Smooth muscle cell (in vitro differentiated cells): Measurements from ENCODE around the gene MAPK14.

- RAMPAGE, long total RNA, result no peak
Observed at GRCh38 chr6:35328121-35328588, 14.2 kb upstream of the PPARD start.

GRCh38 chr6:35361433-35362043 is 19.2 kb downstream of the PPARD start:
- RAMPAGE, long total RNA, result no peak

DNA sequence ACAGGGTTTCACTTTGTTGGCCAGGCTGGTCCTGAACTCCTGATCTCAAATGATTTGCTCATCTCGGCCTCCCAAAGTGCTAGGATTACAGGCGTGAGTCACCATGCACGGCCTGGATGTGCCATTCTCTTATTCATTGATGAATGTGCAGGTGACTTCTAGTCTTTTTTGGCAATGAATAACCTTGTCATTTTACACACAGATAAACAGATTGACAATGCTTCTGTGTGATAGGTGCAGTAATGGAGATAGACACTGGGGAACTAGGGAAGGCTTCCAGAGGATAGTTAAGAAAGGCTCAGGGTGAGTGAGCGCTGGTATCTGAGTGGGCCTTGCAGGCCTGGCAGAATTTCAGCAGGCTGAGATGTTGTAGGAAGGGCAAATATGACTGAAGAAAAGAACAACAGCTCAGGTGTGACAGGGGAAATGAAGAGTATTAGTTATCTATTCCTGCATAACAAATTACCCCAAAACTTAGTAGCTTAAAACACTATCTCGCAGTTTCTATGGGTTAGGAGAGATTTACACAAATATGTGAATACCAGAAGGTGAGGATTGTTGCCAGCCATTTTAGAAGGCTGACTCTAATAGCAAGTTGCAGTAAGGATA is 23.4 kb downstream of the PPARD start:
- RAMPAGE, long total RNA, result no peak

GRCh38 chr6:35473405-35473603 is 5.1 kb downstream of the RPL10A start:
- RAMPAGE, long total RNA, result no peak

- RAMPAGE, long total RNA, result no peak
Observed at GRCh38 chr6:35473604-35474799, 5.8 kb downstream of the RPL10A start.

GRCh38 chr6:35480824-35481522 is 12.8 kb downstream of the RPL10A start:
- RAMPAGE, long total RNA, result no peak

GRCh38 chr6:35497120-35497703 is 333 bp upstream of the TEAD3 start:
- RAMPAGE, long total RNA, result no peak

DNA sequence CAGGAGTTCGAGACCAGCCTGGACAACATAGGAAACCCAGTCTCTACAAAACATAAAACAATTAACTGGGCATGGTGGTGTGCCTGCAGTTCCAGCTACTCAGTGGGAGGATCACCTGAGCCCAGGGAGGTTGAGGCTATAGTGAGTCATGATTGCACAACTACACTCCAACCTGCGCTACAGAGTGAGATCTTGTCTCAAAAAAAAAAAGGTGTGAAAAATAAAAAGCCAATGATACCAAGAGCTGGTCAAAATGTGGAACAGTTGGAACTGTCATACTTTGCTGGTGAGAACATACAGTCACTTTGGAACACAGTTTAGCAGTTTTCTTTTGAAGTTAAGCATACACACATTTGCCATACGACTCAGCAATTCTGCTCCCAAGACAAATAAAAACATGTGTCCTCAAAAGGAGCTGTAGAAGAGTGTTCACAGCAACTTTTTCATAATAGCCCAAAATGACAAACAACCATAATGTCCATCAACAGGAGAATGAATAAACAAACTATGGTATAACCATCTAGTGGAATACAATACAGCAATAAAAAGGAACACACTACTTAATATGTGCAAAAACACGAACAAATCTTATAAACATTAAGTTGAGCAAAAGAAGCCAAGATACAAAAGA is 21.7 kb upstream of the FKBP5 start:
- RAMPAGE, long total RNA, result no peak

- RAMPAGE, long total RNA, result no peak
Observed at GRCh38 chr6:35718384-35718878, 18.4 kb upstream of the ARMC12 start.

DNA sequence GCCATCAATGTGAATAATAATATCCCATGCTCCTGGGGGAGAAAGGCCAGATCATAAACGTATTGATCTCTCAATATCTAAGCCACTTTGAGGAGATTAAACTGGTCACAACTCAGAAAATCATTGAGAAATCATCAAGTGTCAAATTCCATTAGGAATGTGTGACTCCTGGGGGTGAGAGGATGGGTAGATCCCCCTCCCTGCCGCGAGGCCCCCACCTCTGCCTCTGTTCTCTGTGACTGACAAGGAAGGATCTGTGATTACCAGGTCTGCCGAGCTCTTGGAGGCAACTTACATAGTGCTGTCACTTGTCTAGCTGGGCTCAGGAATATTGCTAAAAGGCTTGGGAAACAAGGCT is 11.8 kb upstream of the ARMC12 start:
- RAMPAGE, long total RNA, result no peak

DNA sequence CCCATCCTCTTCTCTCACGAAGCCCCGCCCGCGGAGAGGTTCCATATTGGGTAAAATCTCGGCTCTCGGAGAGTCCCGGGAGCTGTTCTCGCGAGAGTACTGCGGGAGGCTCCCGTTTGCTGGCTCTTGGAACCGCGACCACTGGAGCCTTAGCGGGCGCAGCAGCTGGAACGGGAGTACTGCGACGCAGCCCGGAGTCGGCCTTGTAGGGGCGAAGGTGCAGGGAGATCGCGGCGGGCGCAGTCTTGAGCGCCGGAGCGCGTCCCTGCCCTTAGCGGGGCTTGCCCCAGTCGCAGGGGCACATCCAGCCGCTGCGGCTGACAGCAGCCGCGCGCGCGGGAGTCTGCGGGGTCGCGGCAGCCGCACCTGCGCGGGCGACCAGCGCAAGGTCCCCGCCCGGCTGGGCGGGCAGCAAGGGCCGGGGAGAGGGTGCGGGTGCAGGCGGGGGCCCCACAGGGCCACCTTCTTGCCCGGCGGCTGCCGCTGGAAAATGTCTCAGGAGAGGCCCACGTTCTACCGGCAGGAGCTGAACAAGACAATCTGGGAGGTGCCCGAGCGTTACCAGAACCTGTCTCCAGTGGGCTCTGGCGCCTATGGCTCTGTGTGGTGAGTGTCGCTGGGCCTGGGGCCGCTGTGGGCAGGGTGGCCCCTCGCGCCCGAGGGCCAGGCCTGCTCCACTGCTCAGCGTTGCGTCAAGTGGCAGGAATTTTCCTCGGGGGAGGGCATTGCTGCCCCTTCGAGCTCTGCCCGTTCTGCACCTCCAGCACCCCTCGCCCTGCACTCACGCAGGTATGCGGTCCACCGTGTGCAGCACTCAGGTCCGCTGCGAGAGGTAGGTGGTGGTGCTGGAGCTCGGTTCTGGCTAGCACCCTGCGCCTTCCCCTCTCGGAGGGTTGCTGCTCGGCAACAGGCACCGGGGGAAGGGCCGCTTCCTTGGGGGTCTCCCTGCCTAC is at the start of gene MAPK14:
MAPK14 (plus strand) TSS at position 141 of the 953 bp plus-strand sequence.
- RAMPAGE, long total RNA, result no peak

DNA sequence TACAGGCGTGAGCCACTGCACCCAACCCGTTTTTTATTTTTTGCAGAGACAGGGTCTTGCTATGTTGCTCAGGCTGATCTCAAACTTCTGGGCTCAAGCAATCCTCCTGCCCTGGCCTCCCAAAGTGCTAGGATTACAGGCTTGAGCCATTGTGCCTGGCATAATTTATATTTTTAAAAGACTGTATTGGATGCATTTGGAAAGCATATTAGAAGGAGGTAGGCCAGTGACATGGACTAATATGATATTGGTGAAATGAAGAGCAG is 20.6 kb downstream of the MAPK14 start:
- RAMPAGE, long total RNA, result no peak

- RAMPAGE, long total RNA, result no peak
Observed at GRCh38 chr6:36107295-36107782, 23.0 kb upstream of the MAPK13 start.

GRCh38 chr6:36131432-36131582 is 994 bp downstream of the MAPK13 start:
- RAMPAGE, long total RNA, result no peak

- RAMPAGE, long total RNA, result no peak
Observed at GRCh38 chr6:36314054-36314727, 22.5 kb downstream of the BNIP5 start.

DNA sequence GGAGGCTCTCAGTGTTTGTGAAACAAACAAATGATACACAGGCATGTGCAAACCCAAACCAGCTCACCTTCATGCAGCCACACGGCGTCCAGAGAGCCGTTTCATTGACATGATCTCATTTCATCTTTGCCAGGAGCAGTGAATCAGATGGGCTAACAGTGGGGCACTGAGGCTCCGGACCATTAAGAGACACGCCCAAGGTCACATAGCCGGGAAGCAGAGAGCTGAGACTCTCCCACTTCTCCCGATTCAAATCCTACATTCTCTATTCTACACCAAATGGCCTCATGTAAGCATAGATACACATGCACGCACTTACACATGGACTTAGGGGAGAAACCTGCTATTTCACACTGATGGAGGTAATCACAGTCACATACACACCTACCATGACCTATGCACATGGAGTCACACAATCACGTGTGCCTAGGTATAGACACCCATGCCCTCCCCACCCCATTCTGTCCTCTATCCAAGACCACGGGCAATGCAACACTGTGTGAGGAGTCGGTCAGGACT is 1.0 kb downstream of the BNIP5 start:
- RAMPAGE, long total RNA, result no peak

GRCh38 chr6:36343408-36343607 is 6.6 kb upstream of the BNIP5 start:
- RAMPAGE, long total RNA, result no peak

DNA sequence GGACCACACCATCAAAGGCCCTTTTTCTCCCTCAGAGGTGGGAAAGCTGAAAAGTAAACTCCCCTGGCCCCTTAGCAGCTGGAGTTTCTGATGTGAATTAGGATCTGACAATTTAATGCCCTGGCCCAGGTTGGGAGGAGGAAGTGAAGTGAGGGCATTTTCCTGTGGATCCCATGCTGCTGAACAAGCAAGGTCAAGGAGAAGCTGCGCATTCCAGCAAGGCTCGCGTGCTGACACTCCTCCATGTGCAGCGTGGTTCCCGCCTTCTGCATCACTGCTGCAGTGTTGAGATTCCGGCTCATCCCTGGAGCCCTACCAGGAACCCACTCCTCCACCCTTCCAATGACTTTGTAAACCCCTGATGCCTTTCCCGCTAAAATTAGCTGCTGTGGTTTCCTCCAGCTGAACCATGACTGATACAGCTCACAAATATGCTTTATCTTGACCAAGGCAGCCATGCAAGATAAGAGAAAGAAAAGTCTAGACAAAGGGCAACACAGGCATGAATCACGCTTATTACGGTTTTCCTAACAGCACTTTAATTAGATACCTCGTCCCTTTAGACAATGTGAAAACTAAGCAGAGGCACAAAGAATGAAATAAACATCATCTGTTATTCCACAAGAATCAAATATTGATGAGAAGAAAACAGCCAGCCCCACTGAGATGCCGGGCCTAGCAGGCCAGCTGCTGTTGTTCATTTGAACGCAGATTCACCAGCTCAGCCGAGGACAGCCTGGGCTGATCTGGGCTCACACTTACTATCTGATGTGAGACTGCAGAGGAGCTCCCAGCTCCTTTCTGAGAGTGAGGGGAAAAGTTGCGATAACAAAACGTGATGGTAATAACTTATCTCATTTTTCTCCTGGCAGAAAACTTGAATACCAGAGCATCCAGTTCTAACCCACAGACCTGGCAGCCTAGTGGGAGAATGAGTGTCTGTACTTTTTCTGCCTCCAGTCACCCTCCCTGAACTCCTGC is 14.2 kb upstream of the BNIP5 start:
- RAMPAGE, long total RNA, result no peak

- RAMPAGE, long total RNA, result no peak
Observed at GRCh38 chr6:36386425-36387453, 730 bp downstream of the ETV7 start.

- RAMPAGE, long total RNA, result no peak
Observed at GRCh38 chr6:36439642-36440024, 3.0 kb downstream of the PXT1 start.